ENCODE results near the genes SLC5A7, GCC2, RGPD5 and ACOXL.

DNA sequence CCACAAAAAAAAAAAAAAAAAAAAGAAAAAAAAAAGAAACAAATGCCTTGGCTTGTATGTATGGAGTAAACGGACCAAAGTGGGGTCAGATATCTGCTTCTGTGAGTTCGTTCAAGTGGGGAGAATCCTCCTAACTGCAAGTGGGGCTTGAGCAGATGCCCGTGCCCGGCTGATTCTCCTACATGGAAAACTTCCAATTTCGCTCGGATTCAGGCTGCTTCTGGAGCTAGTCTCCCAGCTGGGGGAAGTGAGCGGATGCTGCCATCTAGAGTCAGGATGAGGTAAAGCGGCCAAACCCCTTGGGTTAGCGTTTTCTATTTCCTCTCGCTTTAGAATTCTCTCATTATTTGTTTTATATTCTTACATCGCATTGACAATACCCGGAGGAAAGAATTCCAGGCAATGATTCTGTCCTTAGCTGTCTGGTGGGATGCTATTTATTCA, 95.3 kb downstream of the CD8B2 start:
- PRO-cap: no peak

DNA sequence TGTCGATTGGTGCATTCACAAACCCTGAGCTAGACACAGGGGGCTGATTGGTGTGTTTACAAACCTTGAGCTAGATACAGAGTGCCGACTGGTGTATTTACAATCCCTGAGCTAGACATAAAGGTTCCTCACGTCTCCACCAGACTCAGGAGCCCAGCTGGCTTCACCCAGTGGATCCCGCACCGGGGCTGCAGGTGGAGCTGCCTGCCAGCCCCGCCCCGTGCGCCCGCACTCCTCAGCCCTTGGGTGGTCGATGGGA, 79.7 kb upstream of the RGPD4 start:
- PRO-cap: no peak

GRCh38 chr2:107986030-107987104, at the start of gene SLC5A7:
Gene SLC5A7 (plus strand): TSS chr2:107986524.
- PRO-cap: no peak

DNA sequence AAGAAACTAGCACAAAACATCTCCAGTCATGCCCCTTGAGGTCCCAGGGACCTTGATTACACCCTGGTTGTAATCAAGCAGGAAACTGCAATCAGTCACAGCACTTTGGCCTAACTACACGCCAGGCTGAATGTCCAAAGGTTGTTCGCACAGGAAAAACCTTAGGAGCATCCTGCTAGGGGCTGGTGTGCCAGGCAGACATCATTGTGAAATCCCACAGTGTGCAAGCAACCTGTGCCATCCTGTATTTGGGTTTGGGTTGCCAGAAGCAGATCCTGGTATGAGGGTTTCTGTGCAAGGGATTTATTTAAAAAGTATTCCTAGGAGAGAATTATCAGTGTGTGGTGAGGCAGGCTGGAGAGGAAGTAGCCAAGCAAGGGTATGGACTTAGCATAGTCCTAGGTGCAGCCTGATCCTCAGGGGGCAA, 17.8 kb upstream of the SULT1C2 start:
- PRO-cap: no peak

GRCh38 chr2:108448238-108448951, 611 bp upstream of the GCC2 start:
- PRO-cap: no peak

- PRO-cap: bidirectional peak, plus-strand start at chr2:108449222, minus-strand start at chr2:108449058
These were observed at the start of gene GCC2 for GRCh38 chr2:108448952-108449375. Gene GCC2 (plus strand): TSS chr2:108449206.

DNA sequence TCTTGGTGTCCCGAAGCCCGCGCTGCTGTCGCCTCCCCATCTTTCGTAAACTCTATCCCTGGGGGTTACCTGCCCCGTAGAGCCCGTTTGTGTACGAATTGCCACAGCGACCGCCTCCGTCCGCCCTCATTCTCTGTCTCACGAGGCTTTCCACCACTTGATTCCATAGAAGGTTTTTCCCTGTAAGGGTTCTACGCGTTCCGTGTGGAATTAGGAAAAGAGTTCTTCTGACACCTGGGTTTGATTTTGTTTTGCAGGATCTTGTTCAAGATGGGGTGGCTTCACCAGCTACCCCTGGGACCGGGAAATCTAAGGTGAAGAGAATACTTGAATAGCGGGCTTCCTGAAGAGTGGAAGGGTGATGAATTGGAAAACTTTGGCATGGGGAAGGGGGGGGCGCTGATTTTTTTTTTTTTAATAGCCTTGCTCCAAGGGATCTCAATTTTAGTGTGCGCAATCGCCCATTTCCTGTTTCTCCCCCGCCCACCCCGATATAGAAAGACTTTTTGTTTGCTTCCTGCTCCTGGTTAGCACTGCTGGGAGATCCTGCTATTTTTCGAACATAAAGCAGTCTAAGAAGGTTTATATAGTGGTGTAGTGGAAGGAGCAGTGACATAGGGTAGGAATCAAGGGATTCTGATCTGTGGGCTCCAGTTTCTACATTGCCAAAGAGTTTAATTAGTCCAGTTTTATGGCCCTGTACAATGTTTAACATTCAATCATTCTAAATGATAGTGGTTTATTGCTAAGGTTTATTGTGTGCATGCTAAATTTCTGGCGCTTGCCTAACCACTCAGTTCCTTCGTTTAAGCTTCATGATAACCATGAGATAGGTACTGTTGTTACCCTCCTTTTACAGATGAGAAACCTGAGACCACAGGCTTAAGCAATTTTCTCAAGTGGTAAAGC, 624 bp downstream of the GCC2 start:
- PRO-cap: unidirectional peak, minus-strand start at position 481 of the sequence

- PRO-cap: no peak
These were observed 26.5 kb downstream of the GCC2 start for GRCh38 chr2:108475333-108476025.

GRCh38 chr2:108606377-108606867, 72.2 kb downstream of the LIMS1 start:
- PRO-cap: no peak

- PRO-cap: no peak
These were observed 14.8 kb upstream of the CCDC138 start for GRCh38 chr2:108771719-108772276.

GRCh38 chr2:109230677-109231323, 101.8 kb downstream of the SH3RF3 start:
- PRO-cap: no peak

DNA sequence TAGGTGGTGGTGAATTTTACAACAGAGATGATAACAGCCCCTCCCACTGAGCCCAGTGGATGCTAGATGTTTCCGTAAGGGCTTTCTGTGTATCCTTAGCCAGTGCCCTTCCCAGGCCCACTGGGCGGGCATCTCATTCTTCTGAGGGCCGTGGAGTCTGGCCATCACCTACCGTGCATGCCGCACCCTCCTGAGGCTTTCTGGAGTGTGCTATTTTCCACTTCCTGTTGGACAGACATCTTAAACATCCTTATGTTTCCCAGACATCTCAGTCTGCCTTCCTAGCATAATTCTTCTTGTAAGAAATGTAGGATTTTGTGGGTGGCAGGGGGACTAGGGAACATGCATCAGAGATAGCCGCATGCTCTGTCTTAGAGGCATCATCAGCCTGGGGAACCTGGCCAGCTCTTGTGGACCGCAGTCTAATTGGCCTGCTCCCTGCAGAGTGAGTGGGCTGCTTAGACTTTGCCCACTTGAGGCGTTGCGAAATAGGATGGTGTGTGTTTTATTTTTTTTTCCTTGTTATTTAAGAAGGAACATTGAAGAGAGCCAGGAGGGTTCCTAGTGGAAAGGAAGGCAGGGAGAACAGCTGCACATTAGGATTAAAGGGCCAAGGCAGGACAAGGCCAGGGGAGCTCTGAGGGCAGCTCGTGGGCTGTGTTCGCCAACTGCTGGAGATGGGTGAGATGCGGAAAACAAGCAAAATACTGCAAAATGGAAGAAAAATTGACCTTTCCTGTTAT, 135.8 kb downstream of the SH3RF3 start:
- PRO-cap: no peak

DNA sequence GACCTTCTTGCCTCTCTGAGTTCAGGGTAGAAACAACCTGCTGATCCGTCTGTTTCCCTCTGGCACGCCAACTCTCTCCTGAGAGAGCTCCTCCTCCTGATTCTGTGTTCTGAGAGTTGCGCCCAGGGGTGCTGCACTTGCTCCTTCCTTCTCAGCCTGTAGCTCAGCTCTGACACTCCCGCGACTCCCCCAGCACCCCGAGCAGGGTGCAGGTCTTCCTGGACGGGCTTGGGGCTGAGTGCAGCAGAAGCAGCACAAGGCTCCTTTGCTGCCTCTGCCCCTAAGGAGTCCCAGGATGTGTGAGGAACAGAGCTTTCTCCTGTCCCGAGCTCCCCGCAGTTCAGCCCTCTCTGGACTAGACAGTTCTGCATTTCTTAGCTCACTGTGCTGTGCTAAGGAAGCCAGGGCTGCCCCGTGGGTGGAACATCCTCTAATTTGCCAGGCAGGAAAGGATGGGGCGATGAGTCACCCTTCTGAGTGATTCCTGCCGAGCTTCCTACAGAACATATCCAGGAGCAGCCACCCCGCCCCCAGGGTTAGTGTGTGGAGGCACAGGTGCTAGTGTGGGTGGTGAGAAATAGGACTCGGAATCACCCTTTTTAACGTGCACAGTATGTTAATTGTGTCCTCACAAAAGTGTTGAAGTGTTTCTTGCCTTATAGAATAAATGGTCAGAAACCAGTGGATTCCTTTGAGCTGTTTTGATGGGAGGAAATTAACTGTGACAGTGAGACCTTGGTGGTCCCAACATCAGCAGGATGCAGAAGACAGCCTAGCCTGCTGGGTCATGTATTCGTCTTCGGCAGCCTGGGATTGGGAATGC, 203.4 kb downstream of the SH3RF3 start:
- PRO-cap: unidirectional peak, minus-strand start at position 352 of the sequence; unidirectional peak, minus-strand start at position 367 of the sequence

GRCh38 chr2:109564336-109564616, 49.5 kb downstream of the SEPTIN10 start:
- PRO-cap: no peak

GRCh38 chr2:109644549-109645096, 30.5 kb downstream of the SOWAHC start:
- PRO-cap: no peak

GRCh38 chr2:109794114-109794785, at the start of gene RGPD5:
Gene RGPD5 (plus strand): TSS chr2:109794305.
- PRO-cap: no peak

DNA sequence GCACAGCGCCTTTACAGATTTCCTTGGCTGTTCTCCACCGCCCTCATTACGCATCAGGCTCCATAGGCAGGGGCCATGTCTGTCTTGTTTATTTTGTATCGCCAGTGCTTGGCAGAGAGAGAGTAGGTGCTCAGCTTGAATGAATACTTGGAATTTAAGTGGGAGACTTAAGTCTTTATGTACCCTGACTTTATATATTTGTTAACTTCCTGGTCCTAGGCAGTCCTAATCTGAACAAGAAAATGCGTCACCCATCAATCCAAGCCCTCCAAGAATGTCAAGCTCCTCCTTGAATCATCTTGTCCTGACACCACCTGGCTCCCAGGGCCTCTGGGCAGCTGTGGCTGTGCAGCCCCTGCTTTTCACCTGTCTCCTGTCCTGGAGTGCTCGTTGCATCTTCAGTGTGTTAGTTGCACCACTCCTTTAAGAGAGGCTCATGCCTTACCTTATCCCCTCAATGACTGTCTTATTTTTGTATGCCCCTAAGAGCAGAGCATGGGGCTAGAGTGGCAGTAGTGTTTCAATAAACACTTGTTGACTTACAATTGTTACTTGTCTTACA, 11.2 kb downstream of the MALL start:
- PRO-cap: no peak

DNA sequence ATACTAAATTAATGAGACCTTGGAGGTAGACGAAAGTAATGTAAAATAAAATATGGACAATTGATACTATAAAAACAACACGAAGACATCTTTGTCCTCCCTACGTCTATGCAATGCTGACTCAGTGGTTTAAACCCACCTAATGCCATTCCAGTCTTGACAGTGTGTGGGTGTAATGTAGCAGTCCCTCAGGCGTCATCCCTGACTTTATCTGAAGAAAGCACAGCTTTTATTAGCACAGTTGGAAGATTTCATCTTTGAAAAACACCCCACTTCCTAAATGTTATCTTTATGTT, 34.0 kb upstream of the MALL start:
- PRO-cap: no peak

- PRO-cap: no peak
These were observed at the start of gene ACOXL for GRCh38 chr2:110732306-110733216. Gene ACOXL (plus strand): TSS chr2:110732573.

DNA sequence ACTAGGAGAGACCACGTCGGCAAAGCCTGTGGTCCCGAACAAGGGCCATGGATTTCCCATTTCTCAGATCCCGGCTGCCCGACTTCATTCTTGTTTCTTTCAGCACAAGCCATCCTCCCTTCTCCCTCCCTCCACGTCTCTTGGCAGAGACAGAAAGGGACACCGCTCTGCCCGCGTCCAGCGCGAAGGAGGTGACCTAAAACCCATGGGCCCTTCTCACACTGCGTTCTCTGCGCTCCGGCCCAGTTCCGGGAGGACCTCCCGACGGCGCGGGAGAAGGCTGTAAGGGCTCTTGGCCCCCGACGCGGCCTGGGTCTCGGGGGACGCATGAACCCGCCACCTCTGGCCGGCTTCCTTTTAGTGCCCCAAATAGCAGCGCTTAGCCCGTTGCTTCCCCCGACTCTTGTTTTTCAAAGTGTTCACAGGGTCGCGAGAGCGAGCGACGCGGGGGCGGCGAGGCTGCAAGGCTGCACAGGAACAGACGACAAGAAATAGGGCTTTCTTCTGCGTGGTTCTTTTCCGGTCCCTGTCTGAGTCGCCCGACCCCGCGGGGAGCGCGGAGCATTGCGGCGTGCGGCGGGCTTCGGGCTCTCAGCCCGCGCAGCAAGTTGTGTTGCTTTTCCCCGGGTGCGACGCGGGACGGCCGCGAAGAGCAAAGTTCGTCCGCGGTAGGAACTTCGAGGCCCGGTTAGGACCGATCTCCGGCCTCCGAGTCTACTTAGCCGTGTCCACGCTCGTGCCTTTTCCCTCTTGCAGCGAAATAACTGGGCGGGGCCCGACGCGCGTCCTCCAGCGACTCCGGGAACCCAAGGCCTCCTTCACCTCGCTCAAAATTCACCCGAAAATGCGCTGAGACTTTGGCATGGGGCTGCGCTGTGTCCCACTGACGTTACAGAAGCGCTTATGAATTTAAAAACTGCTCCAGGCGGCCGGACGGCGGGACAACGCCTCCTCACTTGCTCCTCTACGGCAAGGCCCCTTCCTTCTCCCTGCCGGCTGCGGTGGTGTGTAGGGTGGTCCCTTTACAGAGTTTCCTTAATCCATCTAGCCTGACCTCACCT, 1.8 kb upstream of the BCL2L11 start:
- PRO-cap: bidirectional peak, plus-strand start at position 843 of the sequence, minus-strand start at position 716 of the sequence